ENCODE measurements around a stretch of chr1.

DNA sequence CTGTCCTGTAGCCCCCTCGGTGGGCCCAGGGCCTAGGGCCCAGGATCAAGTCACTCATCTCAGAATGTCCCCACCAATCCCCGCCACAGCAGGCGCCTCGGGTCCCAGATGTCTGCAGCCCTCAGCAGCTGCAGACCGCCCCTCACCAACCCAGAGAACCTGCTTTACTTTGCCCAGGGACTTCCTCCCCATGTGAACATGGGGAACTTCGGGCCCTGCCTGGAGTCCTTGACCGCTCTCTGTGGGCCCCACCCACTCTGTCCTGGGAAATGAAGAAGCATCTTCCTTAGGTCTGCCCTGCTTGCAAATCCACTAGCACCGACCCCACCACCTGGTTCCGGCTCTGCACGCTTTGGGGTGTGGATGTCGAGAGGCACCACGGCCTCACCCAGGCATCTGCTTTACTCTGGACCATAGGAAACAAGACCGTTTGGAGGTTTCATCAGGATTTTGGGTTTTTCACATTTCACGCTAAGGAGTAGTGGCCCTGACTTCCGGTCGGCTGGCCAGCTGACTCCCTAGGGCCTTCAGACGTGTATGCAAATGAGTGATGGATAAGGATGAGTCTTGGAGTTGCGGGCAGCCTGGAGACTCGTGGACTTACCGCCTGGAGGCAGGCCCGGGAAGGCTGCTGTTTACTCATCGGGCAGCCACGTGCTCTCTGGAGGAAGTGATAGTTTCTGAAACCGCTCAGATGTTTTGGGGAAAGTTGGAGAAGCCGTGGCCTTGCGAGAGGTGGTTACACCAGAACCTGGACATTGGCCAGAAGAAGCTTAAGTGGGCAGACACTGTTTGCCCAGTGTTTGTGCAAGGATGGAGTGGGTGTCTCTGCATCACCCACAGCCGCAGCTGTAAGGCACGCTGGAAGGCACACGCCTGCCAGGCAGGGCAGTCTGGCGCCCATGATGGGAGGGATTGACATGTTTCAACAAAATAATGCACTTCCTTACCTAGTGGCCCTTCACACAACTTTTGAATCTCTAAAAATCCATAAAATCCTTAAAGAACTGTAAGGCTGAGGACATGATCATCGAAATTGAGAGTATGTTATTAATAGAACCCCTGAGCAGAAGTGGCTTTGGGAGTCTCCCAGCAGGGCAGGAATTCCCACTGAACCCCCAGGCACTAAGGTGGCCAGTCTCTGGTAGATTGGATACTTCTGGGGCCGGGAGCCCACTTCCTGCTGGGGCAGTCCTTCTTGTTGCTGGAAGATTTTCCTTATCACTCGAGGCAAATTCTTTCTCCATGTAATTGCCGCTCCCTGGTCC is 23.2 kb upstream of the TNFRSF1B start:
- PRO-cap, result no peak
- RAMPAGE, long total RNA, 4 experiments, result no peak in any of the 4 experiments

DNA sequence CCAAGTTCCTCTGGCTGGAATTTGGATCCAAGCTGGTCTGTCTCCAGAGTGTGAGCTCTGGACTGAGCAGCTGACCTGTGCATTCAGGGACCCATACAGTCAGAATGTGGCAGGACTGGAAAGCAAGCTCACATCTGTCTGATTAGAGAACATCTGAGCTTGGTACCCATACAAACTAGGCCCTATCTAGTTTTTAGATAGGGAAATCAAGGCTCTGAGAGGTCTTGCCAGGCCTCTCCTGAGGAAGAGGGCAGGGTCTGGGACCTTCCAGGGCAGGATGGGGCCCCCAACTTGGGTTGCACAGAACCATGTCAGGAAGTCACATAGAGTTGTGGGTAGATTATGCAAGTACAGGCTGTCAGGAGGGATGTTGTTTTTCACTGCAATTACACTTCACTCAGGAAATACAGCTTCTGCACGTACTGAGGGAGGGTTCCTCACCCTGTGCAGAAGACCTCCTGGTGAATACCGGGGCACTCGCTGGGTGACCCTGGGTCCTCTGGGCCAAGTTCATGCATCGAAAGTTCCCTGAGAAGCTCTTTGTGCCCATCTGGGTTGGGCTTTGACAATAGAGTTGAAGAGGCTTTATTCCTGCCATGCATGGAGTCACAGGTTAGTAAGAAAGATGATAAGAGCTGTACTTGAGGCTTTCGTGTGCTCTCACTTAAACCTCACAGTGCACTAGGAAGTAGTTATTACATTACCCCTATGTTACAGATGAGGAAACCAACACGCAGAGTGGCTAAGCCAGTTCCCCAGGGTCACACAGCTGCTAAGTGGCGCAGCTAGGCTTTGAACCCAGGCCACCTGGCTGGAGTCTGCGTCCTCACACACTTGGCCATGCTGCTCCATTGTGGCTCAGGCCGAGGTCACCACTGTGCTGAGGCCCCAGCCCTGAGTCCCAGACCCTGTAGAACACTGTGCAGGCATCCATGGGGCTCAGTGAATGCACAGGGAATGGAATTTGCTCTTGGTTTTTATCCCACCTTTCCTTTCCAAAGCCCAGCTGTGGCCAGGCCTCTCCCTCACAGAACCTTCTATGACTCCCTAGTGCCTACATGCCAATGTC is 16.2 kb upstream of the TNFRSF1B start:
- PRO-cap, result no peak
- RAMPAGE, long total RNA, 4 experiments, result no peak in any of the 4 experiments

- PRO-cap, result no peak
- RAMPAGE, long total RNA, 4 experiments, result no peak in any of the 4 experiments
These were observed 9.3 kb upstream of the TNFRSF1B start for GRCh38 chr1:12157124-12158275.

GRCh38 chr1:12173380-12174190 is 6.8 kb downstream of the TNFRSF1B start:
- PRO-cap, result unidirectional peak, plus-strand start at chr1:12173776
- RAMPAGE, long total RNA, 4 experiments, result no peak in any of the 4 experiments

DNA sequence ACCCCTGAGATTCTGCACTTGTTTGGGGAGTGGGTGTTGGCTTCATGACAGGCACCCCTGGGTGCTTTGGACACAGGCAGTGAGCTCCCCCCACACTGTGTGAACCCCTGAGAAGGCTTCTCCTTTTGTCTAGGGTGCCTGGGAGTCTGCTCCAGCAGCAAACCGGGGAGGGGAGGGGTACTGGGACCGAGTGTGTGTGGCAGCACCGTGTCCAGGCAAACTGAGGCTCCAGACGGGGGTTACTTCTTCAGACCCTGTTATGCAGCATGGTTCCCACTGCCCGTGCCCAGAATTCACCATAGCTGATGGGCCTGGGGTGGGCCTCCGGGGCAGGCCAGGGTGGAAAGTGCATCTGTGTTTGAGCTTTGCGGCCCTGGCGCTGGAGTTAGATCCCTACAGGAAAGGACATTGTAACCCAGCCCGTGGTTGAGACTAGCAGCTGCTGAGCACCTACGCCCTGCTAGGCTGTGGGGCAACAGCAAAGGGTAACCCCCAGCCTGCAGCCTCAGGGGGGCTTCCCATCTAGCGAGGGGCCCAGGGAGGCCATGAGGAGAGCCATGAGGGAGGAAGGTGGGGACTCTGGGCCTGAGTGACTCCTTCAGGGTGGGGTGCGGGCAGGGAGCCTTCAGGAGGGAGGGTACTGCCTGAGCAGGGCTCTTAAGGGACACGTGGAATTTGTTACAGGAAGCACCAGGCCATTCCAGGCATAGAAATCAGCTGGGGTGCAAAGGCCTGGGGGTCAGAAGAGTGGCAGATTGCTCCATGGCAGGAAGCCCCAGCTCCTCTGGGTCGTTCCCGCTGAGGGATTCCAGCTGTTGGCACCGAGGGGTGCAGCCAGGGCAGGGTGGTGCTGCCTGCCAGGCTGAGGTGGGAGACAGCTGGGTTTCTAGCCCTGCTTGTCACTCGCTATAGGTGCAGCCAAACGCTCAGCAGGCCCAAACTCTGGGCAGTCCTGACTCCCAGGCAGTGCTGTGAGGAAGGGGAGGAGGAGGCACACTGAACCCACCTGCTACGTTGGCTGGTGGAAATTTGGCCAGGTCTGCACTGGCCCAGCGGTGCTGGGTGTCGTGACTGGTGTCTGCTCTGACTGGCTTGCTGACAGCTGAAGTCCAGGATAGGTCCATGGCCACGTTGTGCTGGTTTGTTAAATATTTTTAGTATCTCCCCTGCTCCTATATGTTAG is 19.0 kb downstream of the TNFRSF1B start:
- PRO-cap, result no peak
- RAMPAGE, long total RNA, 4 experiments, result no peak in any of the 4 experiments

DNA sequence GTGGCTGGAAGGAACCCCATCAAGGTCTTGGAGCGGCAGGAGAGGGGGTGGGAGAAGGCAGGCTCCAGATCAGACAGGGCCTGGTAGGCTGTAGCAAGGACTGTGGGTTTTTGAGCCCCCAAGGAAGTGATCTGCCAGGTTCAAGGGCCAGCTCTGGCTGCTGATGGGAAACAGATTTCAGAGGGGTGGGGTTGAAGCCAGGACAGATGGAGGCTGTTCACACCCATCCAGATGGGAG is 24.6 kb upstream of the VPS13D start:
- PRO-cap, result no peak
- RAMPAGE, long total RNA, 4 experiments, result no peak in any of the 4 experiments

GRCh38 chr1:12359719-12360280 is 130.0 kb downstream of the VPS13D start:
- PRO-cap, result no peak
- RAMPAGE, long total RNA, 4 experiments, result no peak in any of the 4 experiments

DNA sequence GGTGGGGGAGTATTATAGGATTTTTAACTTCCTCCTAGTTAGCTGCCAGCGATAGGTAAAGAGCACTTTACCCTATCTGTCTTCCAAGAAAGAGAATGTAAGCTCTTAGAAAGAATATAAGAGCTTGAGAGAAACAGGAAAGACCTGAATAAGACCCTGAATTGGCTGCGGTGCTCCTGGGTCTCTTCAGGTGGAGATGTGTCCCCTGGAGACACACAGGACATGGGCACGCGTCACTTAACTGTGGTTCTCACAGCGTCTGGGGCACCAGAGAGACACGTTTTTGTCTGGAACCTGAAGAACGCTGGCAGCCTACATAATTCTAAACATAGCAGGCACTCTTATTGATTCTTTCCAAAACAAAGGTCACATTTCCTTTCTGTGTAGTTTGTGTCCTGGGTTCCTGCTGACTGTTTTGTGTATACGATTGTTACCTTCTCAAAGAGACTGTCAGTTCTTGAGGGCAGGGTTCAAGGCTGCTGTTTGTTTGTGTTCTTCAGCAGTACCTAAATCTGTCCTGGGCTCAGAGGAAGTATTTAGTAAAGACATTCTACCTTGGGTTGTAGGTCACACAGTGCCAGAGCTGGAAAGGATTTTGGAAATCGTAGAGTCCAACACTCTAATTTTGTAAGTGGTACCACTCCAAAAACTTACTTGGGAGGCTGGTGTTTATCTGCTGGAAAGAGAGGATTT is 164.6 kb downstream of the DHRS3 start:
- PRO-cap, result no peak
- RAMPAGE, long total RNA, 4 experiments, result no peak in any of the 4 experiments

- PRO-cap, result no peak
- RAMPAGE, long total RNA, 4 experiments, result no peak in any of the 4 experiments
These were observed 156.6 kb downstream of the DHRS3 start for GRCh38 chr1:12461298-12461903.

DNA sequence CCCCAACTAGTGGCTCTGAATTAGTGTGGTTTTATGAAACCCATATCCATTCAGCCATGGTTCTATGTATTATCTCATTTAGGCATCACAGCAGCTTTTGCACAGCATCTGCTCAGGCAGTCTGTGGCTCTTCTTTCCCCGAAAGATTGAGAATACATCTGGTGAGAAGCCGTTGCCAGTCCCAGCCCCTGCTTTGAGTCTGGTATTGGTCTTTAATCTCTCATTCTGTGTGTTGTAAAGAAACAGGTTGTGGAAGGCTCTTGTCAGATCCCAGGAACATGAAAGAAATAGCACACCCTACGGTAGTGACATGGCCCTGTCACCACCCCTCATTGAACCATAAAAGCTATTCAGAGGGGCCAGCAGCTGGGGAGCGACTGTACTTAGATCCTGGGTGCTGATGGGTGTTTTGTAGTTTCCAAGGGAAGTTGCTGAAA is 145.2 kb downstream of the DHRS3 start:
- PRO-cap, result no peak
- RAMPAGE, long total RNA, 4 experiments, result no peak in any of the 4 experiments

GRCh38 chr1:12527258-12528023 is 90.6 kb downstream of the DHRS3 start:
- PRO-cap, result no peak
- RAMPAGE, long total RNA, 4 experiments, result no peak in any of the 4 experiments

DNA sequence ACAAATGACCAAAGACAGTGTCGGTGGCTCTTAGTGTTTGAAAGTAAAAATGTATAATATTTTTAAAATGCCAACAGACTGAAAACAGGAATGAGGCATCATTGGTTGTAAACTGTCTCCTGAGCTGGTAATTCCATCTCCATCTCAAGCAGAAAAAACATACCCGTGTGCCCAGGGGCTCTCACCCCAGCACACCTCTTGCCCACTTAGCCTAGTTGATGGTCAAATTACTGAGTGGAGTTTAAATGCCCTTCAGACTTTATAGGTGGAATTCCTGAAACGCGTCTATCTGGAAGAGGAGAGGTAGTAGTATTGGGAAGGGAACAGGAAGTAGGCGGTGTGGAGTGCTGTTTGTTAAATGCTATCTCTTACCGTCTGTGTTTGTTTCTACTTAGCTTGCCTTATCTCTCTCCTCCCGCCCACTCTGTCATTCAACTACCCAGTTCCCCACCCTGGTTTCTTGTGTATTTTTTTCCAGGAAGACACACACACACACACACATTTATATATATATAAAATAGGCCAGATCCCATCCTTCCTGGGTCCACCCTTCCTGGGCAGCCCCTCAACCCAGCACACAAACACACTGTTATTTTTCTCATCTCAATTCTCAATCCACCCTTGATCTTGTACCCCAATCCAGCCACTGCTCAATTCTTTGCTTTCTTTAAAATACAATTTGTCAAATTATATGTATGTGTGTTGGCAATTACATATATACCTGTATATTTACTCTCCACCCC is 88.7 kb downstream of the DHRS3 start:
- PRO-cap, result no peak
- RAMPAGE, long total RNA, 4 experiments, result no peak in any of the 4 experiments

DNA sequence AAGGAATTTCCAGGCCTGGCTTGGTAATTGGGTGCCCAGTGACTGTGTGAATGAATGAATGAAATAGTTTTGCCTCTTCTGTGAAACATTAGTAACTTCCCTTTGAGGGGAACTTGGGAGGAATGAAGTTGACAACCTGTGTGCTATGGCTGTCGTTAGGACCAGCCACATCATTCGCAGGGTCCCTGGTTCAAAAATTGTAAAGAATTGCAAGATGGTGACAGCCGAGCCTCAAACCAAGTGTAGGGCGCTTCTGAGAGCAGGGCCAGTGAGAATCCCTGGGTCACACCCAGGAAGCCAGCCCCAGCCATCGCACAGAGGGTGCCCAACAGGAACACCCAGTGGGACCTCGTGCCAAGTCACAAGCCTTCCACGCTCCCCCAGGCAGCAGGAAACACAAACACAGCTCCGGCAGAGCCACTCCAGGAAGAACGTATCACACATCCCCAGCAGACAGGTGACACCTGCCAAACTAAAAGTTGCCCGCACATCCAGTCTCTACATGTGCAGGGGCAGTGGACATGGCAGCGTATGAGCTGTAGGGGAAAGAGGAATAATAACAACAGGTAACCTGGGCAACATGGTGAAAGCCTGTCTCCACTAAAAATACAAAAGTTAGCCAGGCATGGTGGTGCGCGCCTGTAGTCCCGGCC is 20.3 kb downstream of the DHRS3 start:
- PRO-cap, result no peak
- RAMPAGE, long total RNA, 4 experiments, result no peak in any of the 4 experiments

DNA sequence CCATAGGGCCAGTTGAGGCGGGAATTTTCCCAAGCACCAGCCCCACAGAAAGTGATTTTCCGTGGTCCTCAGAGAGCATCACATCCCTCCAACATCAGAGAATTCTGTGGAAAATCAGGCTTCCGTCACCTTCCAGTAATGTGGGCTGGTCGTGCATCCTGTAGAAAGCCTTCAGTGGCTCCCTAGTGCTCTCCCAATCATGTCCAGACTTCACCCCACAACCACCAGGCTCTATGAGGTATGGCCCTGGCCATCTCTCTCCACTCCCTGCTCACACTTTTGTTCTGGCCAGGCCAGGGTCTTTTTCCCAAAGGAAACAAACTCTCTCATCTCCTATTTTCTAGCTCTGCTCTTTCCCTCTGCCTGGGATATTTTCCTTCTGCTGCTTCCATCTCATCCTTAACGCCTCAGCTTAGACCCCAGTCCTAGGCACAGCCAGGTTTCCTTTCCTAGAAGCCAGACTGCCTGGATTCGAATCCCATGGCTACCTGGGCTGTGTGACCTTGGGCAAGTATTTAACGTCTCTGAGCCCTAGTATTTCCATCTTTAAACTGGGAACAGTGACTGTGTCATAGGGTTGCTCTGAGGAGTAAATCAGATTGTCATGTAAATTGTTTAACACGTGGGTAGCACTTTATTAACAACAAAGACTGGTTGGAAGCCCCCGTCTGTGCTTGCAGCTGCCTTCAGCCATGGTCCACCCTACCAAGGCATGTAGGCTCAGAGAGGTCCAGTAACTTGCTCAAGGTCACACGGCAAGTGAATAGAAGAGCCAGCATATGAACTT is 18.5 kb downstream of the DHRS3 start:
- PRO-cap, result no peak
- RAMPAGE, long total RNA, 4 experiments, result no peak in any of the 4 experiments

- PRO-cap, result no peak
- RAMPAGE, long total RNA, 4 experiments, result no peak in any of the 4 experiments
These were observed 3.1 kb downstream of the DHRS3 start for GRCh38 chr1:12614982-12615195.

DNA sequence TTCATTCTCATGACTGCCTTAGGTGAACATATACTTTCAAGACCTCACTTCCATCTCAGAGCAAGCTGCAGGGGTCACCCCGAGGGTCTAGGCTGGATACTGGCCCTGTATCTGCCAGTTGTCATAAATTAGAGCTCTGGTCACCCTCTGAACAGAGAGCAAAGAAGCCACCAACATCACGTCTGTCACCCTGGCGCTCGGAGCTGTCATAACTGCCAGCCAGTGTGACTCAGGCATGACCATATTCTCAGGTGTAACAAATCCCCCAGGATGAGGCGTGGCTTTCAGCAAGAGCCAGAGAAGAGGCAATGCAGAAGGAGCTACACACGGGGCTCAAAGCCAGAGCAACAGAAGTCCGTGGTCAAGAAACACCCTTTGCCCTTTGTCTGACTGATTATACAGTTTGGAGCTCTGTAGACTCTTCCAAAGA is 39.9 kb downstream of the PRAMEF20 start:
- PRO-cap, result no peak
- RAMPAGE, long total RNA, 4 experiments, result no peak in any of the 4 experiments

DNA sequence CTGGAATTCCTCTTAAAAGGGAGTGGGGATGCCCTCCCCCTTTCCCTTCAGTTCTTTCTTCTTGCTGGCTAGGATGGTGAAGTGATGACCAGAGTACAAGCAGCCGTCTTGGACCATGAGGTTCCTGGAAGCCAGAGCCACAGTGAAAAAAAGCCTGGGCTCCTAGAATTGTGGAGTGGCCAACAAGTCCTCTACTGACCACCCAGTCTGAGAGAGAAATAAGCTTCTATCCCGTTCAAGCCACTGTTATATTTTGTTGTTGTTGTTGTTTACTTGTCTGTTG is 44.6 kb downstream of the PRAMEF20 start:
- PRO-cap, result no peak
- RAMPAGE, long total RNA, 4 experiments, result no peak in any of the 4 experiments

DNA sequence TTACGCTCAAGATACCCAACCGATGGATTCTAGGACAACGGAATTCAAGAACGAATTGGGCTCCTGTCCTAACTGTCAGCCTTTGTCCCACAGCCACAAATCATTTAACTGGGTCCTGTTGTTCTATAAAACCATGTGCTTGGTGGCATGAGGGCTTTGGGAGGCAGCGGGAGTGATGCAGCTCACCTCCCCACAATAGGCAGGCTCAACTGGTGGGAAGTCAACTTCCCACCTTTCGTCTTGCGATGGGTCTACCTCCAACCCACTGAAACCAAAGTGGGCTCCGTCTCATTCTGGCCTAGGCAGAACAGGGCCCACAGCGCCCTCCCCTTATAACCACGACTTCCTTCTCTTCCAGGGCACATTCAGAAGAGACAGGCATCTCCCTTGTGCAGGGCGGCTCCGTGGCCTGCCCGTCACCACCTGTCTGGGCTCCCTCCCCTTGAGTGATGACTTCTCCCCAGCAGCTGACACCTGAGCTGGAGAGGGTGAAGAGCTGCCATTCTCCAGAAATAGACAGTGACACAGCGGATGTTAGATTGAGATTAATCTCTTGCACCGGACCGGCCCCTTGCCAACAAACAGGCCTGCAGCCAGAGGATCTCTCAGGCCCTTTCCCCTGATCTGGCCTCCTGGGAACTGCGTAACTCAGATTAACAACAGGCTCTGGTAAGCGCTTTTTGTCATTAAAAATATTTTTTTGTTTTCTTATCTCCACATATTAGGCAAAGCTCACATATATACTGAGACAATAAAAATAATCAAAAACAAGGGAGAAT is 26.4 kb downstream of the LRRC38 start:
- PRO-cap, result no peak
- RAMPAGE, long total RNA, 4 experiments, result no peak in any of the 4 experiments

DNA sequence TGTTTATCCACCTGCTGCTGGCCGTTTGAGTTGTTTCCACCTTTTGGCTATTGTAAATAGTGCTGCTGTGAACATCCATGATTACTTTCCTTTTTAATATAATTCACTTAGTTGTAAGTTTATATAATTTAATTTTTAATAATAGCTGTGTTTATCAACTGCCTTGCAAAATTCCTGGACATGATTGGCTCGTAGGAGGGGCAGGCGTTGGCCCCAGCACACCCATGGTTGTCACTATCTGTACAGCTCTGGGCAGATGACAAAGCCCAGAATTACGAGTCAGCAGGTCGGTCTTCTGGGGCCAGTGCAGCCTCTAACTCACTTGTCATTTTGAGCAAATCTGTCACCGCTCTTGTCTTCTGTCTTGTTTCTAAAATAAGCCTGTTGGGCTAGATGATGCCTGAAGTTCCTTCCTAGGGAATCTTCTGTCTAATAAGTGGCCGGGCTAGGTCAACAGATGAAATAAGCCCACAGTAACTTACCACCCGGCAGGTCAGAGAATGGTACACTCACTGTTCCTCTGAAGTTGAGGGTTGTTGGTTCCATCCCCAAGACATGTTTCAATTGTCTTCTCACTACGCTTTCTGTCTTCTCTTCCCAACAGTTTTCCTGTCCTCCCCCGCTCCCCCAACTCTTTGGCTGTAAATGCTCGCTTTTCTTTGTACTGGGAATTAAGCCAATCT is 21.5 kb upstream of the LRRC38 start:
- PRO-cap, result no peak
- RAMPAGE, long total RNA, 4 experiments, result no peak in any of the 4 experiments

DNA sequence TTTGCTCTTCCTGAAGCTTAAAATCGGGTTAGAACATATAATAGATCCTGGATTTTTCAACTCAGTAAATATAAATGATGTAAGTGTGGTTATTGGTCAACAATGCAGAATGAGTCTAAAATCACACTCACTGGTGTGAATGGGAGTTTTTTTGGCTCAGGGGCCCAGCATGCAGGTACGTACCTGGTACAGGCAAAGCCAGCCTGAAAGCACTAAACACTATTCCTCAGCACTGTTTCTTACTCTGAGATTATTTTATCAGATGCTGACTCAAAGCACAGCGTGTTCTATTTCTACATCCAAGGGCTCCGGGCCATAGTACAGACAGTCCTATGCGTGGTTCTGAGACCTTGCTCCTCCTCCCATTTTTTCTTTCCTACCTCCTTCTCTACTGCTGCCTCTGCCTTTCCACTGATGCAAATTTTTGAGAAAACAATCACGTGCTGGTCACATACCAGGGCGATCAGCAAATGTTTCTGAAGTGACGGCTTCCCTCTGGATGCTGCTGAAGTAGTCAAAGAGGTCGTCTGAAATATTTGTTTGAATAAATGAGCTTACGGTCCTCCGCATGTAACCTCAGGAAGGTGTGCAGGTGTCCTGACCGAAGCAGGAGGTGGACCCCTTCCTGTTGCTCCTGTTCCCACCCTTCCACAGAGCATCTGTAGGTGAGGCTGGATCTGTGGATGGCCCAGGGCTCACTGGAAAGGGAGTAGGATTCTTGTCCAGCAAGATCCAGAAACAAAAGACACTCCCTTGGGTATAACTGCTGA is 36.3 kb downstream of the PDPN start:
- PRO-cap, result no peak
- RAMPAGE, long total RNA, 4 experiments, result no peak in any of the 4 experiments

Data from omental fat pad (tissue), 4 donors.